ENCODE measurements around a stretch of chr11.

- PRO-cap, result no peak
- RAMPAGE, long total RNA, 4 experiments, result no peak in any of the 4 experiments
Observed at GRCh38 chr11:61875622-61876230, 15.6 kb downstream of the FADS3 start.

GRCh38 chr11:61910732-61911267, 6.6 kb downstream of the RAB3IL1 start:
- PRO-cap, result no peak
- RAMPAGE, long total RNA, 4 experiments, result no peak in any of the 4 experiments

DNA sequence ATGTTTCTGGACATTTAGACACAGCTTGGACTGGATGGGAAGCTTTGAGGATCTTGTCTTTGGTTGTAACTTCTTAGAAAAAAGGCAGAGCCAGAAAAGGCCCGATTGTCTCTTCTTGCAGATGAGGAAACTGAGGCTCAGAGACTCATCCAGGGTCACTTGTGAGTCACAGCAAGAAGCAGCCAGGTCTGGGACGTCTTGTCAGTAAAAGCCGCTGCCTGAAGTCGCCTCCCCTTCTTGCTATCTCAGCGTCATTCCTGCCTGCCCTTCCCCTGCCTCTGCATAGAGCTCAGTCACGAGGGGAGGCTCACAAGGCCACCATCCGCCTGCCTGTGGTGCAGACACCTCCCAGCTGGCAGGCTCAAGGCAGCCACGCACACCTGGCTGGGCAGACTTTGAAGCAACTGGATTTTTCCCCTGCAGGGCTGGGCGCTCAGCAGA, 5.8 kb upstream of the RAB3IL1 start:
- PRO-cap, result bidirectional peak, plus-strand start at position 296 of the sequence, minus-strand start at position 226 of the sequence
- RAMPAGE, long total RNA, 4 experiments, result no peak in any of the 4 experiments

DNA sequence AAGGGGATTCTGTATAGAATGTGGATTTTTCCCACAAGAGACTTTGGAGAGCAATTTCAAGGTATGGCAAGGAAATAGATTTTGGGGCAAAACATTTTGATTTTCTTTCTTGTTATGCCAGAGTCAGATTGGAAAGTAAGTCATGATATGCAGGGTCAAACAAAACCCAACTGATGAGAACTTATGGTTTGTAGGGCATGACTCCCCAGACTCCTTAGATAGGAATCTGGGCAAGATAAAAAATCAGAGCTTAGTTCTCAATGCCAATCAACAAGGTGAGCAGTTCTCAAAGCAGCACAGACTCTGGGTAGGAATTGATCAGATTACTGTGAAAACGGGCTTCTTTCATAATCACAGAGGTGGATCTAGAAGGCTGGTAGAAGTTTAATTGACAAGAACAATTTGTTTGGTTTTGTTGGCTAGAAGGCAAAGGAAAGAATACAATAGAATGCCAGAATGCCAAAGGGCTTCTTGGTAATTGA, 78.1 kb upstream of the FTH1 start:
- PRO-cap, result no peak
- RAMPAGE, long total RNA, 4 experiments, result no peak in any of the 4 experiments

- PRO-cap, result no peak
- RAMPAGE, long total RNA, 4 experiments, result no peak in any of the 4 experiments
Observed at GRCh38 chr11:62105097-62105561, 18.7 kb upstream of the INCENP start.

- PRO-cap, result no peak
- RAMPAGE, long total RNA, 4 experiments, result start-site peak on the plus strand in 1 of 4 experiments, at chr11:62146892-62146902 at its widest, 18 reads per replicate
Observed at GRCh38 chr11:62146450-62146951, 22.7 kb downstream of the INCENP start.

- PRO-cap, result no peak
- RAMPAGE, long total RNA, 4 experiments, result no peak in any of the 4 experiments
Observed at GRCh38 chr11:62397612-62397814, 21.3 kb upstream of the SCGB1A1 start.

DNA sequence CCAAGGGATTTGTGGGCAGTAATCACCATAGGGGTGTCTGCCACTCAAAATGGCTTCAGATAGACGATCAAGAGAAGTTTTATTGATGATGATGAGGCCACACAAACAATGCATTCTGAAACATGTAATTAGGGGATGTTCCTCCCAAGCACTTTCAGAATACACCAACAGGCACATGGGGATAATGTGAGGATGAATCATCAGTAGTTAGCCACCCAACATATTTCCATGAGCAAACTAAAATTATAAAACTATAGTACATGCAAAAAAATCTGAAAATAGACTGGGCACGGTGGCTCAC, 9.1 kb downstream of the SCGB1A1 start:
- PRO-cap, result no peak
- RAMPAGE, long total RNA, 4 experiments, result no peak in any of the 4 experiments

GRCh38 chr11:62515895-62516753, 30.5 kb downstream of the AHNAK start:
- PRO-cap, result no peak
- RAMPAGE, long total RNA, 4 experiments, result no peak in any of the 4 experiments

GRCh38 chr11:62532490-62533431, 13.8 kb downstream of the AHNAK start:
- PRO-cap, result no peak
- RAMPAGE, long total RNA, 4 experiments, result no peak in any of the 4 experiments

DNA sequence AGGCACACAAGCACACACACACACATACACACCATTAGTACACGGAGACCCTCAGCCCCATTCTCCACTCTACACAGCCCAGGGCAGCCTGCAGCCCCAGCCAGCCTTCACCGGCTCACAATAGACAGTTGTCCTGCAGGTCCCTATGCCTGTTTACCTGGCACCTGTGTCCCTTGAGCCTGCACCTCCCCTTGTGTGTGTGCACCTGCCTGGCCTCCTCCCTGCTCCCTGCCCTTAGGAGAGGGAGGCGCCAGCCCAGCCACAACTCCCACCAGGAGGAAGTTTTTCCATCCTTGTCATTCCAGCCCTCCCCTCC, 4.5 kb downstream of the AHNAK start:
- PRO-cap, result unidirectional peak, minus-strand start at position 119 of the sequence
- RAMPAGE, long total RNA, 4 experiments, result no peak in any of the 4 experiments

GRCh38 chr11:62594889-62595430, 3.6 kb upstream of the TUT1 start:
- PRO-cap, result no peak
- RAMPAGE, long total RNA, 4 experiments, result no peak in any of the 4 experiments

- PRO-cap, result bidirectional peak, plus-strand start at chr11:62603188, minus-strand start at chr11:62603023
- RAMPAGE, long total RNA, 4 experiments, result start-site peak on the minus strand in 3 of 4 experiments, at chr11:62602977-62603062 at its widest, 27 to 482 reads per replicate
Observed at GRCh38 chr11:62602728-62603126, 1.1 kb upstream of the MTA2 start.

- PRO-cap, result no peak
- RAMPAGE, long total RNA, 4 experiments, result no peak in any of the 4 experiments
Observed at GRCh38 chr11:62694680-62695322, 5.5 kb upstream of the LRRN4CL start.

DNA sequence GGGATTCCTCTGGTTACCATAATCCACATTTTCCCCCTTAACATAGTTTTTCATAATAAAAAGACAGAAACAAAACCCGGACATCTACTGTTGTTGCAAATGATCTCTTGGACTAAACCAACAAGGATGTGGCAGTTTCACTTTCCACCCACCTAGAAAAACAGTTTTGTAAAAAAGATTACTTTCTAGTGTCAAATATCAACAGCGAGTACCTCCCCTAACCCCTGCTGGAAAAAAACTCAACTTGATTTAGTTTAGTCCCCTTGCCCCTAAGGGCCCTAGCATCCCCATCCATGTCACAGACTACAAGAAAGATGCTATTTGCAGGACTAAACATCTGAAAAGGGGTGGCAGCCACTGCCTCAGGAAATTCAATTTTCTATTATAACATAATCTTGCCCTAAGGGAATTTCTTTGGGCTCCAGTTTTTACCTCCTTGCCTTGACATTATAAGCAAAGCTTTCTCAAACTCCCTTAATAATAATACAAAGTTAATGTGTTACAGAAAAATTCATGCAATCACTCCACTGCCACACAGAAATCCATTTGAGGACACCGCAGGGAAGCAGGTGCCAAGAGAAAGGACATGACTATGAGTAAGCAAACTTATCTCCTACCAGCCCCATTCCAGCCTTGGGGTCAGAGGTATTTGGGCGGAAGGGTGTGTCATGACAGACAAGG, 5.6 kb downstream of the GNG3 start:
- PRO-cap, result no peak
- RAMPAGE, long total RNA, 4 experiments, result no peak in any of the 4 experiments

GRCh38 chr11:62807186-62807772, 2.0 kb upstream of the NXF1 start:
- PRO-cap, result no peak
- RAMPAGE, long total RNA, 4 experiments, result no peak in any of the 4 experiments

GRCh38 chr11:62905911-62906475, 15.2 kb downstream of the CHRM1 start:
- PRO-cap, result no peak
- RAMPAGE, long total RNA, 4 experiments, result no peak in any of the 4 experiments

GRCh38 chr11:63246098-63246578, 2.7 kb upstream of the SLC22A25 start:
- PRO-cap, result unidirectional peak, plus-strand start at chr11:63246327
- RAMPAGE, long total RNA, 4 experiments, result no peak in any of the 4 experiments

GRCh38 chr11:63306048-63306542, 16.4 kb downstream of the SLC22A10 start:
- PRO-cap, result no peak
- RAMPAGE, long total RNA, 4 experiments, result no peak in any of the 4 experiments

- PRO-cap, result bidirectional peak, plus-strand start at chr11:63553120, minus-strand start at chr11:63553042
- RAMPAGE, long total RNA, 4 experiments, result no peak in any of the 4 experiments
Observed at GRCh38 chr11:63552852-63553413, 10.2 kb downstream of the PLAAT2 start.

Measured in esophagus squamous epithelium (tissue), 4 donors.